Cardiac septum (tissue), 1 donor: ENCODE measurements around the gene KCNQ4.

- PRO-cap, result no peak
Measured at GRCh38 chr1:39215599-39216020, 11.1 kb downstream of the MACF1 start.

- PRO-cap, result no peak
Measured at GRCh38 chr1:39282934-39283865, 78.7 kb downstream of the MACF1 start.

GRCh38 chr1:39385508-39386028 is 105.9 kb upstream of the BMP8A start:
- PRO-cap, result no peak

- PRO-cap, result bidirectional peak, plus-strand start at chr1:39409027, minus-strand start at chr1:39408602
Measured at GRCh38 chr1:39408244-39409419, 82.8 kb upstream of the BMP8A start.

GRCh38 chr1:39817266-39817840 is 28.7 kb upstream of the BMP8B start:
- PRO-cap, result no peak

GRCh38 chr1:39898268-39899563 is 3.0 kb downstream of the MYCL start:
- PRO-cap, result no peak

GRCh38 chr1:40039386-40039575 is 1.2 kb upstream of the CAP1 start:
- PRO-cap, result no peak

GRCh38 chr1:40042254-40042889 is 1.8 kb downstream of the CAP1 start:
- PRO-cap, result no peak

DNA sequence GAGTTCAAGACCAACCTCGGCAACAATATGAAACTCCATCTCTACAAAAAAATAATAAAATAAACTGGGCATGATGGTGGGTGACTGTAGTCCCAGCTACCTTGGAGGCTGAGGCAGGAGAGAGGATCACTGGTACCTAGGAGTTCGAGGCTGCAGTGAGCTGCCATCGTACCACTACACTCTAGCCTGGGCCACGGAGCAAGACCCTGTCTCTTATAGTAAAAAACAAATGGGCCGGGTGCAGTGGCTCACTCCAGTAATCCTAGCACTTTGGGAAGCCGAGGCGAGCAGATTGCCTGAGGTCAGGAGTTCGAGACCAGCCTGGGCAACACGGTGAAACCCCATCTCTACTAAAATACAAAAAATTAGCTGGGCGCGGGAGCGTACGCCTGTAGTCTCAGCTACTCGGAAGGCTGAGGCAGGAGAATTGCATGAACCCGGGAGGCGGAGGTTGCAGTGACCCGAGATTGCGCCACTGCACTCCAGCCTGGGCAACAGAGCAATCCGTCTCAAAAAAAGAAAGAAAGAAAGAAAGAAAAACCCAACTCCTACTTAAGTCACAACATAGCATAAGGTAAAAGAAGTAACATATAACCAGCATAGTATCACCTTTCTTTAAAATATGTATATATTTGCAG is 30.4 kb upstream of the TMCO2 start:
- PRO-cap, result no peak

DNA sequence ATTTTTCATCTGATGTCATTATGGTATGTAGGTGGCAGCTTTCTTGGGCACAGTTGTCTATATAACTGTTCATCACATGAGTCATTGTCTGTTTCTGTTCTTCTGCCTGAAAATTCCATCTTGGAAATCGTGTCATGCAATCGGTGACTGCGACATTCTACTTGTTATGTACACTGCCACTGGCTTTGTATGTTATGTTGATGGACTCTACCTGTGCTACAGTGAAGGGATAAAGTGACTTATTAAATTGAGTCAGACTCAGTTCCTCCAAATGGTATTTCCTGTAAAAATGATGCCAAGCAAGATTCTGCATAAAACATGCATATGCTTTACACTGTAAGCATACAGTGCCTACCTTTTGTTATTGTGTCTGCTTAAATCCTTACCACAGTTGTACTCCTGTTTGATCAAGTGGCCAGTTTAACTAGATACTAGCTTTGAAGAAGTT is 8.6 kb downstream of the SMAP2 start:
- PRO-cap, result no peak

GRCh38 chr1:40385223-40386390 is 12.1 kb downstream of the SMAP2 start:
- PRO-cap, result no peak

- PRO-cap, result no peak
Measured at GRCh38 chr1:40389290-40389810, 15.8 kb downstream of the SMAP2 start.

GRCh38 chr1:40395492-40396294 is 22.2 kb downstream of the SMAP2 start:
- PRO-cap, result no peak

DNA sequence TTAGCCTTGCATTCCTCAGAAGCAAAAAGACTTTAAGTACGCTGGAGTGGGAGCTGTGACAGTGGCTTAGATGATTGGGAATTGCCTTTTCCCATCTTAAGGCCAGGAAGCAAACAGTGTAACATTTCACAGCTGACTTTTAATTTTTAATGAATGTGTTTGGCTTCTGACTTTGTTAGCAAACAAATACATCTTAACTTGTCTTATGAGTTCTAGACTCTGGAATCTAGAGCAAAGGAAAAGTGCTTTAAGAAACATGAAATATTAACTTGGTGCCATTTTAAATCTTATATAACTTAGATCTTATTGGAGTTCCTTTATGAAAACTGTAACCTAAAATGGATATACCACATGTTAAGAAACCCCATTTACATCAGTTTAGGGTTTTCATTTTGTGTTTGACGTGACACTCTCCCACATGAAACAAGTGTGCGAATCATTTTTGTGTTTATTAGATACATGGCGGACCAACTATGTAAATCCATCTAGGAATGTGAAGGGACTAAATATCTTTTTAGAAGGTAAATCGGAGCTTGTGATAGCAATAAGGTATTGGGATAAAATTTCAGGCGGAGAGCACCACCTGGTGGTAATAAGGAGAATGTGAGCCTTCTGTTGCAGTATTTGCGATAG is 31.0 kb downstream of the SMAP2 start:
- PRO-cap, result no peak

- PRO-cap, result no peak
Measured at GRCh38 chr1:40649362-40649561, 16.2 kb downstream of the RIMS3 start.

- PRO-cap, result bidirectional peak, plus-strand start at chr1:40783877, minus-strand start at chr1:40783714
Measured at GRCh38 chr1:40783594-40784043, at the start of gene KCNQ4. Gene KCNQ4 (plus strand): TSS chr1:40783787.

- PRO-cap, result no peak
Measured at GRCh38 chr1:40877405-40878272, 15.5 kb upstream of the CITED4 start.

GRCh38 chr1:40981526-40982389 is 2.3 kb downstream of the CTPS1 start:
- PRO-cap, result no peak

GRCh38 chr1:41014843-41015552 is 6.5 kb downstream of the SLFNL1 start:
- PRO-cap, result no peak

DNA sequence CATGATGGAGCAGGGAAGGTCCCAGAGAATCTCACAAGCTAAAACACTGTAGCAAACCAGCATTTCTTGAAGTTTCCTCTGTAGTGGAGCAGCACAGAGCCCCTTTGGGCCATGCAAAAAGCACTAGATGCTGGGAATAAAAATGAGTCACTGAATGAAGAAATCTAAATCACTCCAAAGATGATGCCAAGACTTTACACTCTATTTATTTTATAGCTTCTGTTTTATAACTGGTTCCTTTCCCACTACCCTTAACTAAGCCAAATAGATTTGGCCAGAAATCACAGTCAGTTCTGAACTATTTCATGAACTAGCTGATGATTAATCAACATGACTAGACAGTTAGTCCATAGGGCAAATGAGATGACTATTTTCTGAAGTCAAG is 89.5 kb downstream of the SCMH1 start:
- PRO-cap, result no peak